GM19239 (cell line): ENCODE results near the genes SNED1 and SEPTIN2.

- RRBS = 4% methylated on average over 30 of the region's 91 CpGs
These were observed at the start of gene SNED1 for GRCh38 chr2:240998046-240998904. SNED1 (plus strand) TSS chr2:240998618.

DNA sequence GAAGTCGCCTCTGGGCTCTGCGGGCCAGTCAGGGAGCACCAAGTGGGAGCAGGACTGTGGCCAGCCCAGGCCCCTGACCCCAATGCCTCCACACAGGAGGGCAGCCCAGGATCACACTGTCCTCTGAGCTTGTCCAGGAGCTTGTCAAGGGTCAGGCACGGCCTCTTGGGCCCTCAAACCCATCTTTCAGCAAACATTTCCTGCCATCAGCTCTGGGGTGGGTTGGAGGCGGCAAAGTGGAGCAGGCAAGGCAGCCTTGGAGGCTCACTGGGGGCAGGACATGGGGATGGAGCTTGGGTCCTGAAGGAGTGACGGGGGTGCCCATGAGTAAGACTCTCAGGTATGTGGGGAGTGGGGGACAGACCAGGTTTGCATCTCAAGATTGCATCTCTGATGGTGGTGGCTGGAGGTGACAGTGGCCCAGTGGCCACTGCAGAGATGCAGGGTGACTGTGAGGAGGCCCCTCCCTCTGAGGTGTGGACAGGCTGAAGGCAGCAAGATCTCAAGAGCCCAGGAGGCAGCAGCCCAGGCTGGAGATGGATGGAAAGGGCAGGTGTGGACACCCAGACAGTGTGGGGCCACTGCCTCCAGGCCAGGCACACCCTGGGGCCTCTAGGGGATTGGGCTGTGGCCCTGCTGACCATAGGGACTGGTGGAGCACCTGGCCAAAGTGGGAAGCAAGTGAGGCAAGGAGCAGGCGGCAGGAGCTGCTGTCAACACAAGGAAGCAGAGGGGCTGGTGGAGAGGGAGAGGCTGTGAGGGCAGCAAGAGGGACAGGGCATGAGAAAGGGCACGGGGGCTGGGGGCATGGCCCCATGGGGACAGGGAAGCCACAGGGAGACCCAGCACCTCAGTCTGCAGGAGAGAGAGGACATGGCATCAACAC, 10.6 kb downstream of the SNED1 start:
- RRBS = no CpG with 5 or more reads among the region's 7 CpGs

DNA sequence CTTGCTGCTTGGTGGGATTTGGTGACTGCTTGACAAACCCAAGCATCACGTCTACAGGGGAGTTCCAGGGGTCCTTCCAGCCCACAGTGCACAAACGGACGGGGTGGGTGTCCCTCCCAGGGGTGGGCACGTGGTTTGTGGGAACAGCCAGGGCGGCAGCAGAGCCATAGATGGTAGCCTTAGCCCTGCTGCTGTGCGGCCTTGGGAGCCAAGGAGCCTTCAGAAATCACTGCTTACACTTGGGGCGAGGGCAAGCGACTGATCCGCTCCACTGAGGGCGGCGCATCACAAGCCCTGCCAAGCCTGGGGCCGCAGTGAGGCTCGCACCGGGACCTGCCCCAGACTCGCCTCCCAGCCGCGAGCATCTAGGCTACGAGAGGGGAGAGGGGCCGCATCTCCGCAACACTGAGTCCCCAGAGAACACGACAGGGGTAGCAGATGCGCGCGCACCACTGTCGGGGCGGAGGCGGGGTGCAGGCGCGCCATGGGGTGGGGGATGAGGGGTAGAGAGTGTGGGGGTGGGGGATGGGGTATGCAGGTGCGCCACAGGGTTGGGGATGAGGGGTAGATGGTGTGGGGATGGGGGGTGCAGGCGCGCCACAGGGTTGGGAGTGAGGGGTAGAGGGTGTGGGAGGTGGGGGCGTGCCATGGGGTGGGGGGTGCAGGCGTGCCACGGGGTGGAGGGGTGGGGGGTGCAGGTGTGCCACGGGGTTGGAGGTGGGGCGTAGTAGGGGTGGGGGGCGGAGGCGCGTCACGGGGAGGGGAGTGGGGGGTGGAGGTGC, 37.0 kb downstream of the SNED1 start:
- RRBS = no CpG with 5 or more reads among the region's 41 CpGs

DNA sequence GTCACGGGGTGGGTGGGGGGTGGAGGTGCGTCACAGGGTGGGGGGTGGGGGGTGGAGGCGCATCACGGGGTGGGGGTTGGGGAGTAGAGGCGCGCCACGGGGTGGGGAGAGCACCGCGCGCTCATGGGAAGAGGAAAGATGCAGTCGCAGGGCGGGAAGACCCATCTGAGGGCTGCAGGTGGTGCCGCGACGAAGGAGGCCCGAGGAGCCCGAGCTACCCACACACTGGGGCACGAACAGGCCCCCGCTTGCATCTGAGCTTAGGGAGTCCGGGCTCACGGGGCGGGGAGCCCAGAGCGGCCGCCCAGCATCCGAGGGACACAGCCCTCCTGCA, 37.6 kb downstream of the SNED1 start:
- RRBS = no CpG with 5 or more reads among the region's 25 CpGs

DNA sequence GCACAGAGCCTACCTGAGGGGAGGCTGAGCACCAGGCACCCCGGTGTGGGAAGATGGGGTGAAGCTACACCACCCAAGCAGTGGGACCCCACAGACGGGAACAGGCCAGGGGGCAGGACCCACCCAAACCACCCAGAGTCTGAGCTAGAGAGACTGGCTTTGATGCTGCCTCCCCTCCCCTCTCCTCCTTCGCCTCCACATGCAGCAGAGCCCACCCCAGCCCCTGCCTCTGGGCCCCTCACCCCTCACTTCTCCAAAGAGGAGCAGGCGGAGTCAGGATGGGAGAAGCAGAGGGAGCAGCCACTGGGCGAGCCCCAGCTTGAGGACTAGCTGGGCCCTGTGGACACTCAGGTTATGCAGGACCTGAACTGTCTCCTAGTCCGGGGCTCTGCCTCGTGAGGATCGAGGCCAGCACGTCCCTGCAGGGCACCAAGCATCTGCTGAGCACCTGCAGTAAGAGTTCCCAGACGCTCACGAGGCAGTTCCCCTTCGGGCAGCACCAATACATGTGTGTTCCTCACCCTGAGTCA, 28.6 kb downstream of the MTERF4 start:
- RRBS = no CpG with 5 or more reads among the region's 12 CpGs

DNA sequence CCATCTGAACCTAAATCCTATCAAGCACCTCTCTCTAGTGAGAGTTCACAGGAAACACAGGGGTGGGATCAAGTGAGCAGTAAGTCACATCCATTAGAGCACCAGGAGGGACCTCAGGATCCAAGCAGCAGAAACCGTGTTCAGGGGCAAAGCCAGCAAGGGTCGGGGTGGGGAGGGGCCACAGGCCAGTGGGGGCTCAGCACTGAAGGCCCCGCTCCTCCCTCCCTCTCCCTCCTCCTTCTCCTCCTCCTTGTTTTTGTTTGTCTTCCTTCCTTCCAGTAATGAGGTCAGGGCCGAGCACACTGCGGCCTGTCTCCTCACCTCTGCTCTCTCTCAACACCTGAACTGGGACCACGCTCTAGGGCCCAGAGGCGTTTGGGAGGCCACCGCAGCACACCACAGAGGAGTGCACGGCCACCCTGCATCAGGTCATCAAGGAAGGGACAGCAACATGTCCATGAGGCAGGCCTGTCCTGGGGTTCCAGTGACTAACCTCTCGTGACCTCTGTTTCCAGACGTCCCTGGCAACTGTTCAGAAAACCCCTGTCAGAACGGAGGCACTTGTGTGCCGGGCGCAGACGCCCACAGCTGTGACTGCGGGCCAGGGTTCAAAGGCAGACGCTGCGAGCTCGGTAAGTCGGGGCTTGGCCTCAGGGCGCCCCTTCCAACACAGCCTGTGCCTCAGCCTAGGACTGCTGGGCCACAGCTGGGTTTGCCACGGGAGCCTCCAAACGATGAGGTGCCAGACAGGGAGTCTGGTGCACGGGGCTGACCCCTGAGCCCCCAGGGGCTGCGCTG, 20.7 kb downstream of the MTERF4 start:
- RRBS = no CpG with 5 or more reads among the region's 25 CpGs

DNA sequence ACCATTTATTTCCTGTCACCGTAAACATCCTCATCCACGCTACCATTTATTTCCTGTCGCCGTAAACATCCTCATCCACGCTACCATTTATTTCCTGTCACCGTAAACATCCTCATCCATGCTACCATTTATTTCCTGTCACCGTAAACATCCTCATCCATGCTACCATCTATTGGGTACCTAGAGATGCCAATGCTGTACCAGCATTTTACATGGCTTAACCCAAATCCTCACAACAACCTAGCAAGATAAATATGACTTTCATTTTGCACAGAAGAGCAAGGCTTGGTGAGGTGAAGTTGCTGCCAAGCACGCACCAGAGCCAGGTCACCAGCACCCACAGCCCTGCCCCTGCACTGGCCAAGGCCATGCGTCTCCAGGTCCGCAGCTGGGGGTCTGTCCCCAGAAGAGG, 6.9 kb upstream of the MTERF4 start:
- RRBS = no CpG with 5 or more reads among the region's 10 CpGs

DNA sequence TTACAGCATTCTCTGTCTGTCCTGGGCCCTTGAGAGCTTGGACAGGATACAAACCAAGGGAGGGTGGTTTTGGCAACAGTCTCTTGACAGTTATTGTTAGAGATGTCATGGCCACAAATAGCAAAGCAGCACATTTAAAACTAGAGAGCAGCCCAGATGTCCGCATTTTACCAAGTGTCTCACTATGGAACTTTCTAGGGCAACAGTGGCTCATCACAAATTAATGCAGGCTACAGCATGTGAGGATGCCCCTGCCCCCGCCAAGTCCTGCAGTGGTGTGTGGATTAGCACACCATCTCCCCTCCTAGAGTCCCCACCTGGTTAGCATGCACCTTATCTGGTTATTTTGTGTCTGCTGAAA, 11.7 kb downstream of the PPP1R7 start:
- RRBS = no CpG with 5 or more reads among the region's 2 CpGs

DNA sequence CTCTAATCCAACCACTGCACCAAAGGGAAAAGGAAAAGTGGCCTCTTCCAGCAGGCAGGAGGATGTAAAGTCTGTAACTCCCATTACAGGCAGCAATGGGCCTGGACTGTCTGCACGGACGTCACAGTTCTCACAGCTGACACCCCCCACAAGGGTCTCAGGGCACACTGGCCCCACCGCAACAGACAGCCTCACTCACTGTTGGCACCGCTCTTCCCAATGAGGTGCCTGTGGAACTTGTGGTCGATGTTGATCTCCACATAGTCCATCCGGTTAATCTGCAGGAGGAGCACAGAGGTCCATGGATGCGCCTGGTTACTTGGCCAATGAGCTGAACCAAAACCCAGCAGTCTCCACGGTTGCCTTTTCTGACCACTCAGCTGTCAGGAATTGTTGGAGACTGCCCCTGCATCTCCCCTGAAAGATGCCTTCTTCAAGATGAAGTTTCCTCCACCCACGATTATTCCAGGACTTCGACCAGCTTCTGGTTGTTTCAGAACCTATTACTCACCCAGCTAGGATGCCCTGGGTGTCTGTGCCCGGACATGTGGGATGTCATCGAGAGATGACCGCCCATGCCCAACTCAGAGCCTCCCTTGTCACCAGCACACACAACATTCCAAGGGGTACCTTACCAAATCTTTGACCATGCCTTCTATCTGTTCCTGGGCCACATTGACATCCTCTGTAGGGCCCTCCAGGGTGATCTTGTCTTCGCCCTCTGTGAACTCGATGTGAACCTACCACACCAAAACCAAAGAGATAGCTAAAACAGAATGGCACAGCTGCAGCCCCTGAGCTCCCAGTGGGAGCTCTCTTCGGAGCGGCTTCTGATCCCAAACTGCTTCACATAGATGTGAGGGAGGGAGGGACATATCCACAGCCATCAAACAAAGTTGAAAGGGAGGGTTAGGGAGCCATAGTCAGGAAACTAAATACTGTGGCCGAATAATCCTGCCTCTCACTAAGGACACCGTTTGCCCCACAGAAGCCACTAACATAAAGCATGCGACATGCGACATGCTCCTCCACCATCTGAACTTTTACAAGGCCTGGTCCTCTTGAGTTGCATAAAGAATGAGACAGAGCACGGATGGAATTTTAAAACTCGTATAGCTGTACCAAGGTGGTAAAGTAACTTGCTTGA, 62.3 kb downstream of the HDLBP start:
- RRBS = no CpG with 5 or more reads among the region's 23 CpGs

- RRBS = 1% methylated on average over 18 of the region's 86 CpGs
These were observed at the start of gene SEPTIN2 for GRCh38 chr2:241315827-241316810. SEPTIN2 (plus strand) TSS chr2:241315925.

- RRBS = no CpG with 5 or more reads among the region's 20 CpGs
These were observed 17.3 kb upstream of the BOK start for GRCh38 chr2:241541367-241541612.

DNA sequence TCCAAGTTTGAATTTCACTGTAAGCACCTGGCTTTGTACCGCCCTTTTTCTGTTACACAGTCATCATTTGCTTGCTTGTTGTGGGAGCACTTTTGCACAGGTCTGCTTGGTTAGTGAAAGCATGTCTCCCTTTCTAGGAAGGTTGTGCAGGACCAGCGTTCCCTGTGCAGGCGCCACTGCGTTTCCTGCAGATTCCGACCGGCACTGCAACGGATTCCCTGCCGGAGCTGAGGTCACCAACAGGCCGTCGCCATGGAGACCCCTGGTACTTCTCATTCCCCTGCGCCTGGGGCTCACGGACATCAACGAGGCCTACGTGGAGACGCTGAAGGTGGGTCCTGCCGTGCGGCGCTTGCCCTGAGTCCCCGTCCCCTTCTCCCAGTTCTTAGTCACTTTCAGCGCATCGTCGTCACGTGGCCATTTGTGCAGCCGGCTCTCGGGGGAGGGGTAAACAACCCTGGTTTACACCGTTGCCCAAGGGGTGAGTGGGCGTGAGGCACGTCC, 20.1 kb downstream of the DTYMK start:
- RRBS = no CpG with 5 or more reads among the region's 28 CpGs

DNA sequence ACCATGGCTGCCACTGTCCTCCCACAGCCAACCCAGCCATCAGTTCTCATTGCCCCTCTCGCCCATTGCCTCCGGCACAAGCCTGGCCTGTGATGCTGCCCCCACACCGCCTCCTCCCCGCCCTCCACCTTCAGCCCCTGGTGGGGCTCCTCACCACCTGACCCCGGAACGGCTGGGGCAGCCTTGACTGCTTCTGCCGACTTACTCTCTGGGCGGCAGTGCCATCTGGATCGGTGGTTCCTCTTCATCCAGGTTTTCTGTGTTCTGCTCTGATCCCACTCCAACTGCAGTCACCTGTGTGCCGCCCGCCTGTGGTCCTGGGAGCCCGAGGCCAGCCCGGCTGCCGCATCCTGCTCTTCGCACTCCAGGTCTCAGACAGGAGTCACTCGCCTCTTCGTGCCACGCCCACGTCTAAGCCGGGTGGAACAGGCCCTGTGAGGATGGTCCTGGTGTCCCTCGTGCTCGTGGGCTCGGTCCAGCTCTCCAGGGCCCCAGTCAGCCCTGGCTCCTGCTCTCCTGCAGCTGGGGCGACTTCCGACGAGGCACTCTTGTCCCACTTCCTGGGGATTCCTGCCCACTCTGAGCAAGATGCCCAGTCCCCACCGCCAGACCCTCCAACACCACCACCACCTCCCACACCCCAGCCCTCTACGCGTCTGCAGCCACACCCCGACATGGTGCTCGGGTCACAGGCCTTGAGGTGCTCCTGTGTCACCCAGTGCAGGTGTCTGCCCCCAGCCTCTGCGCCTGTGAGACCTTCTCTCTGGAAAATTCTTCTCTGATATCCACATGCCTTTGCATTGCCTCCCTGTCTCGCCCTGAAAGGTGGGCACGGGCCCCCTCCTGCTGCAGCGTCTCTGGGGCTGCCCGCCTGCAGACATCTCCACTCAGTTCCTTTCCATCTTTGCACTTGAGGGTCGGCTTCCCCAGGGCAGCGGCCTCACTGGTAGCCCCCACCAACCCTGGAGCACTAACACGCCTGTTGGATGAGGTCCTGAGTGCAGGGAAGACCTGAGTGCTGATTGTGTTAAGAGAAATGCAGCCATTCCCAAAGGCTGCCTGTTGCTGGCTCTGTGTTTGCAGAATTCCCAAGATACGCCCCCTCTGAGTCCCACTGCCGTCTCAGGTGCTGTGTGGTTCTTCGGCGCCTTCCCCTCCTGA, 14.5 kb downstream of the D2HGDH start:
- RRBS = 96% methylated on average over 10 of the region's 43 CpGs

DNA sequence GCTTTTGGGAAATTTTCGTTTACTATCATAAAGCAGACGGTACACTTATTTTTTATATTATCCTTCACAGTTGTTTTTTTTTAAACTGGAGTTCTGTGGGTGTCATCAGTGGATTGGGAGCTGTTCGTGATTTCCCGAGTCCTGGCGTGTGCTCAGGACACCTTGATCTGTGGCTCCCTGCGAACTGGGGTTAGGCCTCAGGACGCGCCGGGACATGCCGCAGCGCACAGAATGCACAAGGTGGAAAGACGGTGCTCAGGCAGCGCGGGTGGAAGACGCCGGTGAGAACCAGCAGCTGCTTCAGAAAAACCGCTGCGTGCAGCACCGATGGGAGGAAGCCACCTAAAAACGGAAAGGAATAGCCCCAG, 1.1 kb upstream of the FAM240C start:
- RRBS = 96% methylated on average over 8 of the region's 20 CpGs

DNA sequence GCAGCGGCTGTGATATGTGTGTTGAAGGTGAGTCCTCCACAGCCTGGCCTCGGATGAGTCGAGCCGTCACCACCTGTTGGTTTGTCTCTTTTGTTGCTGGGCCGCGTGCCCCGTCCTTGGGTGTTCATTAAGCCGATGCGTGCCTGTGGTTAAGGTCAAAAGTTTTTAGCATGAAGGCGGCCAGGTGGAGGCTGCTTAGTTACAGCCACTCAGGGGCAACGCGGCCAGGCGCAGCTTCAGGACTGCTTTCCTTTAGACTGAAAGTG, 26.7 kb upstream of the FAM240C start:
- RRBS = no CpG with 5 or more reads among the region's 13 CpGs